ENCODE measurements around a stretch of chr22.

- PRO-cap: no peak
- RAMPAGE, long total RNA, 4 experiments: no peak in any of the 4 experiments
Measured at GRCh38 chr22:24144527-24144903, 36.8 kb upstream of the SUSD2 start.

DNA sequence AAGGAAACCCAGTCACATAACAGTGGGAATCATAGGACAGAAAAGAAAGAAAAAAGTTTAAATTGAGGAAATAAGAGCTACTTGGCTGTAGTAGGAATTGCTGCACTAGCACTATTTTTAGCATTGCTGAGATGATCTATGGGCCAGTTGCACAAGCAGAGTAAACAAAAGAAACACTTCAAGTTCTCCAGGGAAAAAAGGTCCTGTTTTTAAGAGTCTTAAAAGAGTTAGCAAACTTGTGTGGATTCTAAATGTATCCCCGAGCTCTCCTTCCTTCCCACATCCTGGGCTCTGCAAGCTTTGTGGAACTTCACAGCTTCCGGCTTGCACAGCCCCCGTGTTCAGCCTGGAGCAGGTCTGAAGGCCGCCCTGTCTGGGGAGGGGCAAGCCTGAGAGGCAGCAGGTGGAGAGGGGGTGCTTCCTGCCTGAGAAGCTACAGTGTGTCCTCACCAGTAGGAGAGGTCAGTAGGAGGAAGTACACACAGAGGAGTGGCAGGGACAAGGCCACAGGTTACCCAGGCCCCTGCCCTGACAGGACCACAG, 35.1 kb upstream of the SUSD2 start:
- PRO-cap: bidirectional peak, plus-strand start at position 455 of the sequence, minus-strand start at position 293 of the sequence
- RAMPAGE, long total RNA, 4 experiments: no peak in any of the 4 experiments

- PRO-cap: no peak
- RAMPAGE, long total RNA, 4 experiments: no peak in any of the 4 experiments
Measured at GRCh38 chr22:24189031-24189752, 7.9 kb downstream of the SUSD2 start.

DNA sequence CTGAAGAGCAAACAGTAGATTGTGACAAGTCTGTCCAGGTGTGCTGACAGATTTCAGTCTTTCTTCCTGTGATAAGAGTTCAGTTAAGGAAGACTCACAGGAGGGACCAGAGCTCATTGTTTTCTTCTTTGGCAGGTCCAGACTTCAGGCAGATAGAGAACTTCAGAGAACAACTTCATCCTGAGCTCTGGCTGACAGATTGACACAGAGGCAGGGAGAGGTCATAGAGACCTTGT, 14.4 kb downstream of the SUSD2 start:
- PRO-cap: no peak
- RAMPAGE, long total RNA, 4 experiments: no peak in any of the 4 experiments

DNA sequence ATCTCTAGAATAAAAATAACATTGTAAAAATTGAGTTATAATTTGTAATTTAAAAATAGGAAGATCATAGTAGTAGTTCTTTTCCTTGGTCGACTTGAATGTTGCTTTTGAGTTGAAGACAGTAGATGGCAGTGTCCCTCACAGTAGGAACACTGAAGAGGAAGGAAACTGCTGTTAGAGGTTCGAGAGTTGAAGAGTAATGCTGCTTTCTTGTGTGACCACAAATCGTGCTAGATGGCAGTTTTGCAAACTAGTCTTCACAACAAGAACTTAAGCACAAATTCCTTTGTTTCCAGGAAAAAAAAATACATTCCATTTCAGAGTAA, 54.4 kb downstream of the SPECC1L start:
- PRO-cap: no peak
- RAMPAGE, long total RNA, 4 experiments: no peak in any of the 4 experiments

- PRO-cap: no peak
- RAMPAGE, long total RNA, 4 experiments: no peak in any of the 4 experiments
Measured at GRCh38 chr22:24400445-24400929, 26.9 kb upstream of the ADORA2A start.

DNA sequence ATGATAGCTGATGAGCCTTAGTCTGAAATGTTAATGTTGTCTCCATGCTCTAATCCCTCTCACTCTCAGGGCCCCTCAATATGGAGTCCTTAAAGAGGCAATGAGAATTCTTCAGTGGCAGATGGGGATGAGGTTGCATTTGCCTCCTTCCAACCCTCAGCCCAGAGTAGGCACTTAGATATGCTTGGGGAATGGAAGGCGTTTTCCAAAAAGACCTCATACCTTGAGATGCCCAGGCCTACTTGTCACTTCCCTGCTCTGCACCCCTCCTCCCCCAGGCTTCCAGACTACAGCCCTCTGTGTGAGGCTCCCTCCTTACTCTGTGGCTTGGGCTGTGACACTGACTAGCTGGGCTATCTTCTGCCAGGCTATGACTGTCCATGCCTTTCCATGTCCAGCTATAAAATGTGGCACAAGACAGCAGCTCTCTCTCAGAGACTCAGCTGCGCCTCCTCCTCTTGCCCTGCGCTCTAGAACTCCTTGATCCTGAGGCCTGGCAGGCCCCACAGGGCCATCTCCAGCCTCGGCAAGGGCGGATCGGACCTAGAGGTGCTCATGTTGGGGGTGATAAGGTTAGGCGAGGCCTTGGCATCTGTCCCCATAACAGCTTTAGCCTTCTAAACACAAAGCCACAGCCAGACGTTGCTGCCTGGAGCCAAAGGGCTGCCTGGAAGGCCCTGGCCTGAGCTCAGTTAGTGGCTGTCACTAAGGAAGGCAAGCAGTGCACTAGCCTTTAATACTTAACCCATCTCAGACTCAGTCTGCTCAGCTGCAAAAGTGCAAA, 1.4 kb downstream of the GUCD1 start:
- PRO-cap: bidirectional peak, plus-strand start at position 638 of the sequence, minus-strand start at position 402 of the sequence
- RAMPAGE, long total RNA, 4 experiments: start-site peak on the minus strand in 1 of 4 experiments, centred at position 484 of the sequence, 52 reads per replicate

DNA sequence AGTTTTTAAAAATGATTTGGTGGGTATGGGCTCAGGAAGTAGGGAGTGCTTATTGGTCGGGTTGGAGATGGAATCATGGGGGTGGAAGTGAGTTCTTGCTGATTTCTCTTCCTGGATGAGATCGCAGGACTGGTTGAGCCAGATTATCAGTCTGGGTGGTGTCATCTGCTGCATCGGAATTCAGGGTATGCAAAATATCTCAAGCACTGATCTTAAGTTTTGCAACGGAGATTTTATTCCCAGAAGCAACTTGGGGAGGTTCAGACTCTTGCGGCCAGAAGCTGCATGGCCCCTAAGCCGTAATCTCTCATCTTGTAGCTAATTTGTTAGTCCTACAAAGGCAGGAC, 1.2 kb upstream of the PIWIL3 start:
- PRO-cap: no peak
- RAMPAGE, long total RNA, 4 experiments: no peak in any of the 4 experiments

DNA sequence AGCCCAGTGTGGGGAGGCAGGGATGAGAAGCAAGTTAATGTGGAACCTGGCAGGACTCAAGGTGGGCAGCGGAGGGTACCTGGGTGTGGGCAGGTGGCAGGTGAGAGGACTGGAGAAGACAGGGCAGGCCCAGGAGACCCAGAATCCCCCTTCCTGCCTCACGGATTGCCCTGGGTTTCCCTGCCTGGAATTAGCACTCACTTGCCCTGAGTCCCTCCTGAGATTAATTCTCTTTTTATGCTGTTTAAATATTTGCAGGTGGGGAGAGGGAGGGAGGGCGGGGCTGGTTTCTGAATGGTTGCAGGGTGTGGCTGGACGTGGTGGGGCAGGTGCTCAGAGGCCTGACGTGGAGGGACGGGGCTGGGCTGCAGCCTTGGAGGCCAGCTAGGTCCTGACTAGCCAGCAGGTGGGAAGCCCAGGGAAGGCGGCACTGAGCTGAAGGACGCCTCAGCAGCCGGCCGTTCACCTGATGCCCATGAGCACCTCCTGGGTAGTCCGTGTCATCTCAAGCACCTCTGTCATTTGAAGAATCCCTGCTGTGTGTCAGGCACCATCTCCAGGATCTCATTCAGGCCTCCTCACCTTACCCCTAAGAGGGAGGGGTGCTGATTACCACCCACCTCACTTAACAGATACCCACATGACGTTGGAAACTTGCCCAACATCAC, 21.2 kb downstream of the SGSM1 start:
- PRO-cap: bidirectional peak, plus-strand start at position 405 of the sequence, minus-strand start at position 229 of the sequence
- RAMPAGE, long total RNA, 4 experiments: no peak in any of the 4 experiments

- PRO-cap: no peak
- RAMPAGE, long total RNA, 4 experiments: start-site peak on the plus strand in 1 of 4 experiments, at chr22:25041207-25041525 at its widest, 42 to 80 reads per replicate
Measured at GRCh38 chr22:25040869-25041671, 88.6 kb downstream of the KIAA1671 start.

DNA sequence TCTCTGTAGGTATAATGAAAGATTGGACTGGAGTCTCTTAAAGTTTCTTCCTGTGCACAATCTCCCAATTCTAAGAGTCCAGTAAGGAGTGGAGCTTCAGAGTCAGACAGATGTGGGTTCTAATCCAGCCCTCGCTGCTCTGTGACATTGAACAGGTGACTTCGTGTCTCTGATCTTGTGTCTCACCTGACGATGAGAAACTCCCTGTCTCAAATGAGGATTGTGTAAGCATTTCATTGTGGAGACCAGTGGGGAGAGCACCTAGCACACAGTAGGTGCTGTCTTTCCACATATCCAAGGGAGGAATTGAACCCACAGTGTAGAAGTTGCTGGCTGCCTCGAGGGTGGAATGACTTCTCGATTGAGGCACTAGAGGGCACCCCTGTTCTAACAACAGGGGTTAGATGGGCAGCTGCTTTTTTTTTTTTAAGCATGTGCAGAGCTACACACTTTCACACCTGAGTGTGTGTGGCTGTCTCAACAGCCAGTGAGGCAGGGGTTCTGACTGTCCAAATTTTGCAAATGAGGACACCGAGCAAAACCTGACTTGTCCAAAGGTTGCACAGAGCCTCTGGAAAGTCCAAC, 118.4 kb upstream of the CRYBB3 start:
- PRO-cap: no peak
- RAMPAGE, long total RNA, 4 experiments: no peak in any of the 4 experiments

GRCh38 chr22:25096385-25096727, 103.3 kb upstream of the CRYBB3 start:
- PRO-cap: no peak
- RAMPAGE, long total RNA, 4 experiments: no peak in any of the 4 experiments

DNA sequence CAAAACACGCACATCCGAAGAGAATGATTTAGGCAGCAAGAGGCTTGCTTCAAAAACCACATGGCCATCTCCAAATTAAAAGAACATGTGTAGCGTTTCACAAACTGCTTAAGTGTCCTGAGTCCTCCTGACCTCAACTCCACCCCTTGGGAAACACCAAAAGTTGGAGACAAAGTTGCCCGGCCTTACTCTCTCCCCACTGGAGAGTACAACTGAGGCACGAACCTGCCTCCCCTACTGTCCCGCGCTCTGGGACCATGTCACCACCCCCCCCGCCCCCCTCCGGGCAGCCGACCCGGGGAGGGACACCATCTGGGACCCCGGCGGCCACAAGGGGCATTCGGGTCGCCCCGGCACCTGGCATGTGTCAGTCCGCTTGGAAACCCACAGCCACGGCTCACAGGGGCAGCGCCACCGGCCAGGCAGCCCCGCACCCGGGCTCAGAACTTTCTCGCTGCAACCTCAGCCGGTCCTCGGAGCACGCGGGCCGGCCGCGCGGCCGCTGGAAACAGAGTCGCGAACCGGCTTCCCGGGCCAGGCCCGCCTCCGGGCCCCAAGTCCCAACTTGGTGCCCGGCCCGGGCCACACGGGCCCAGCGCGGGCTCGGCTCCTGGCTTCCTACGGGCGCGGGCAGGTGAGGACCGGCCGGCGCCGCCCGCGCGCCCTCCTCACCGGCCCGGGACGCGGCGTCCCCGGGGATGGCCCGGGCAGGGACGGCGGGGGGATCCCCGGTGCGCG, 160.0 kb upstream of the GRK3 start:
- PRO-cap: no peak
- RAMPAGE, long total RNA, 4 experiments: no peak in any of the 4 experiments

DNA sequence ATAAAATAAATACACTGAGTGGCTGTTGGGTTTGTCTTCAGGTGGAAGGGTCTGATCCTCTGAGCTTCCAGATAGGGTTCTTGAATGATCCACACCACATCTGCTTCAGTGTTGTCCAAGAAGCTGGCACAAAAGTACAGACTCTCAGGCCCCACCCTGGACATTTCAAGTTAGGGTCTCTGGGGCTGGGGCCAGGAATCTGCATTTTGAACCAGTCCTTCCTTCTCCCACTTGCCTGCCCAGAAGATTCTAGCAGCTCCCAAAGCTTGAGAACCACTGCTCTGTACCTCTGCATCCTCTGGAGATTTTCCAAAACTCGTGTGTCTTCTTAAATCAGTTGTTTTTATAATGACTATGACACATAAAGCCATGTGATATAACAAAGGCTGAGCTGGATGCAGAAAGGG, 37.6 kb upstream of the GRK3 start:
- PRO-cap: no peak
- RAMPAGE, long total RNA, 4 experiments: no peak in any of the 4 experiments

GRCh38 chr22:25666450-25666805, 75.6 kb upstream of the MYO18B start:
- PRO-cap: no peak
- RAMPAGE, long total RNA, 4 experiments: no peak in any of the 4 experiments

DNA sequence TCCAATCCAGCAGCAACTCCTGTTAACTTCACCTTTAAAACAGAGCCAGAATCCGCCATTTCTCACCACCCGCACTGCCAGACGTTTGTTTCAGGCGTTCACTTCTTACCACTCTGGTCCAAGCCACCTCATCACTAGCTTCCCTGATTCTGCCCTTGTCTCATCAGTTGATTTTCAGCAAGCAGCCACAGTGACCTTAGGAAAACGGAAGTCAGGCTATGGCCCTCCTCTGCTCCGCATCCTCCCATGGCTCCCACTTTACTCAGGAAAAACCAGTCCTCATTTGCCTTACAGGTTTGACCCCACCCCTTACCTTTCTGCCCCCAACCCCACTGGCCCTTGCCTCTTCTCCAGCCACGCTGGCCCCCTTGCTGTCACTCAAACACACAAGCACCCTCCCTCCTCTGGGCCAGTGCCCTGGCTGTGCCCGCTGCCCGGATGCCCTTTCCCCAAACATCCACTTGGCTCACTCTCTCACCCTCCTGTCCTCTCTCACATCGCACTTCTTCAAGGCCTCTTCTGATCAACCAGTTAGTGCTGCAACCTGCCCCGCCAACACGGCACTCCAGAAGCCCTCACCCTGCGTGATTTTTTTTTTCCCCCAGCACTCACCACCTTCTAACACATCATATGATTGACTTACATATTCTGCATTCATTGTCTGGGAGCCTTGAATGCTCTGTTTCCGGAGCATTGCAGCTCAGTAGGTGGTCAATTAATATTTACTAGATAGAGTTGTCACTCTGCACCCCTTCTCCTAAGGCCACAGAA, 18.9 kb downstream of the TPST2 start:
- PRO-cap: no peak
- RAMPAGE, long total RNA, 4 experiments: no peak in any of the 4 experiments

DNA sequence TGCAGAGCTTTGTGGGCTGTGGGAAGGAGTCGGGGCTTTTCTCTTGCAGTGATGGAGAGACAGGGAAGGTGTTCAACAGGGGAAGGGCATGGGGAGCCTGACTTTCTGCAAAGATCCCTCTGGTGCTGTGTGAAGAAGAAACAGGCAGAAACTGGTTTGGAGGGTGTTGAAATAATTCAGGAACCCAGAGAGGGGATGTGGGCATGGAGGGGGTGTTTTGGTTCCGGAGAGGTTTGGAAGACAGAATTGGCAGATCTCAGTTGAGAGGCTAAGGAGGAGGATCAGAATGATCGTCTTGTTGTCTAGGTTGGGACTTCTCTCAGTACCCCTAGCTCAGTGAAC, 2.7 kb upstream of the TPST2 start:
- PRO-cap: no peak
- RAMPAGE, long total RNA, 4 experiments: no peak in any of the 4 experiments

GRCh38 chr22:26643543-26643973, 21.8 kb downstream of the CRYBA4 start:
- PRO-cap: no peak
- RAMPAGE, long total RNA, 4 experiments: no peak in any of the 4 experiments

DNA sequence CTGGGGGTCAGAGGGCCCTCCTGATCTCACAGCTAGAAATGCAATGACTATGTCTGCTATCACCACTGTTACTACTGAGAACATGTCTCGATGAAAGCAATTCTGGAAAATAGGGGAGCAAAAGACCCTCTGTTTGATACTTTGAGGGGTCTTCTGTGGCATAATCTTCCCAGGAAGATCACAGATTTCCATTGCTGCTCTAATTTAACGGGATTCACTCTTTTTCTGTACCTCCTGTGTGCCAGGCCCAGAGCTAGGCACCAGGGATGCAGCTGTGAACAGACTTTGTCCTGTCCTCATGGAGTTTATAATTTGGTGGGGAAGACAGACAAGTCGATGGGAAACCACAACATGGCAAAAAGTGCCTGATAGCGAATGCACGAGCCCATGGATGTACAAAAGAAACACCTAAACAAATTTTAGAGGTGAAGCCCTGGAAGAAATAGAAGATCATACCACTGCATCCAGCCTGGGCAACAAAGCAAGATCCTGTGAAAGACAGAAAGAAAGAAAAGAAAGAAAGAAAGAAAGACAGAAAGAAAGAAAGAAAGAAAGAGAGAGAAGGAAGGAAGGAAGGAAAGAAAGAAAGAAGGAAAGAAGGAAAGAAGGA, 218.6 kb downstream of the CRYBA4 start:
- PRO-cap: no peak
- RAMPAGE, long total RNA, 4 experiments: start-site peak on the plus strand in 2 of 4 experiments, centred at positions 433 to 488 of the sequence, 16 to 20 reads per replicate

- PRO-cap: no peak
- RAMPAGE, long total RNA, 4 experiments: no peak in any of the 4 experiments
Measured at GRCh38 chr22:27214102-27214688, 587.4 kb downstream of the MN1 start.